ENCODE data around the gene FAM177B.

DNA sequence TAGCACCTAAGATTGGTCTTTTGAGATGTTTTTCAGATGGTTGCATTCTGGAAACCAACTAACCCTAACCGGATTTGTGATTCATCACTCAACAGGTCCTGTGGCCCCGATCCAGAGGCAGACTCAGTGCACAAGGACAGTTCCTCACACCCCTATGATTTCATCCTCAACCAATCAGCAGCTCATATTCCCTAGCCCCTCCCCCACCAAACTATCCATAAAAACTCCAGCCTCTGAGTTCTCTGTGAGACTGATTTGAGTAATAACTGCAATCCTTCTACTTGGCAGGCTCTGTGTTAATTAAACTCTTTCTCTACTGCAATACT lies 26.3 kb downstream of the HHIPL2 start:
- PRO-cap: no peak

- PRO-cap: no peak
These were observed 995 bp downstream of the MIA3 start for GRCh38 chr1:222618834-222619349.

DNA sequence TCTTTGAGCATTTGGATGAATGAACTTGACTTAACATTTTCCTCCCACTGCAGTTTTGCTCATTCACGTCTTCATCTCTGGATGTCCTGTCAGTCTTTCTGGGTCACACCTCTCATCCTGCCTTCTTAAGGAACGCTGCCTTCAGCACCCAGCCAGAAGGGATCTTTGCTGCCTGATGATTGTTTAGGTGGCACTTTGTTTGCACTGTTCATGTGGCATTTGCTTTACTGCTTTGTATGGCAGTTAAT lies 4.8 kb downstream of the MIA3 start:
- PRO-cap: no peak

GRCh38 chr1:222736843-222737939 lies at the start of gene FAM177B:
FAM177B (plus strand) TSS chr1:222737202.
- PRO-cap: no peak

GRCh38 chr1:222739424-222739846 lies 2.4 kb downstream of the FAM177B start:
- PRO-cap: no peak

- PRO-cap: no peak
These were observed 53.1 kb downstream of the TLR5 start for GRCh38 chr1:223089968-223090347.

DNA sequence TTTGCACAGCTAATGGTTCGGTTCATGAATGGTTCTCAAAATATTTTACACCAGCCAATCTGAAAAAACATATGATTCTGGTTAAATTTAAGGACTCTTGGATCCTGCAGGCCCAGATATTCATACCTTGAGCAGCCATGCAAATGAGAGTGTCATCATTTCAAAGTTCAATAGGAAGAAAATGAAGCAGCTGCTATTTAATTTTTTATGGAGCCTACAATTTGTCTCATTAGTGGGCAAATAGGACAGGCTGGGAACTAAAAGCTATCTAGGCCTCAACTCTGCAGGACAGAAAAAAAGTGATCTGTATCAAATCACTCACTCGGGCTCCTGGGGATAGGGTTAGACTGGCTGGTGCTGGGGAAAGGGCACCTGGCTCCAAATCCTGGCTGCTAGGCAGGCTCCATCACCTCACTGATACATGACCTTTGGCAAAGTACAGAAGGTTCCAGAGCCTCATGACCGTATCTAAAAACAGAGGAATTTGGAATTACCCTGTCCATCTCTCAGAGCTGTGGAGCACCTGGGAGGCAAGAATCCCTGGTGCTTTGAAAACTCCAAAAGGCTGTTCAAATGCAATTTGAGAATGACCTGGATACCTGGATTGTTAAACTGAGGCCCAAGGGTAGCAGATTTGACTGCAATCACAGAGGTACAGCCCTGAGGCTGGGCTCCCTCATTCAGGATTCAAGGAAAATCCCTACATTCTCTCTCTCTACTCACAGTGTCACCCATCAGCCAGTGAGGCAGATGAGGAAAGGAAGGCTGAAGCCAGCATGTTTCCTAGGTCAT lies 51.7 kb downstream of the SUSD4 start:
- PRO-cap: no peak

- PRO-cap: no peak
These were observed 29.5 kb downstream of the CAPN2 start for GRCh38 chr1:223741857-223742225.

DNA sequence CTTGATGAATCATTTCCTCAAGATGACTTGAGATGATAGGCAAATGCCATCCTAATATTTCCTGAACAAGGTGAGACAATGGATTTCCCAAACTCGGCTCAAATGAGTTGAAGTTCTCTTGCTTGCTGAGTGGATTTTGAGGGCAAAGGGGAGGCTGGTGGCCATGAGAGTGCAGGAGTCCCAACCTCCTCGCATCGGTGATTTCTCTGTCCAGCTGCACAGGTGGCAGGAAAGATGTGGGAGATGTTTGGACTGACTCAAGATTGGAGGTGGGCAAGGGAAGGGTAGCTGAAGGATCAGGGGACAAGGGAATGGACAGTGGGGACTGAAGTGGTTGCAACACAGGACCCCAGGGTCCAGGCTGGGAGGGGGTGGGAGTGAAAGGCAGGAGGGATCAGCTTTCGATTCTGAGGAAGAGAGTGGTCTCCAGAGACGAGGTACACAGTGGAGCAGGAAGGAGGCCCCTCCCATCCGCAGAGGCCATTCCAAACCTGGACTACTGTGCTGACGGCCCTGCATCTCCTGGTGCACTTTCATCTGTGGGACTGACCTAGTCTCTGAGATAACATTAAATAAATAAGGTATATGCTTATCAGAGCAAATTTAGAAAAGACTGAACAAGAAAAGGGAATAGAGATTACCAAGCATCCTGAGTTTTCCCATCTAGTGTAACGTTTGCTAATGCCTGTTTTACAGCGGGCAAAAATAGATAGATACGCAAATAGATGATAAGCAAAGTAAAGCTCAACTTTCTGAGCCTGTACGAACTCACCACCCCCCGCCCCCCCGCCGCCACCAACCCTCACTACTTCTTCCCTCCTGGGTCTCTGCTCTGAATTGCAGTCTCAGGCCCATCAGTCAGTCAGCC lies 64.1 kb downstream of the CAPN2 start:
- PRO-cap: unidirectional peak, plus-strand start at position 133 of the sequence

GRCh38 chr1:223783311-223783704 lies 62.4 kb downstream of the TP53BP2 start:
- PRO-cap: no peak

DNA sequence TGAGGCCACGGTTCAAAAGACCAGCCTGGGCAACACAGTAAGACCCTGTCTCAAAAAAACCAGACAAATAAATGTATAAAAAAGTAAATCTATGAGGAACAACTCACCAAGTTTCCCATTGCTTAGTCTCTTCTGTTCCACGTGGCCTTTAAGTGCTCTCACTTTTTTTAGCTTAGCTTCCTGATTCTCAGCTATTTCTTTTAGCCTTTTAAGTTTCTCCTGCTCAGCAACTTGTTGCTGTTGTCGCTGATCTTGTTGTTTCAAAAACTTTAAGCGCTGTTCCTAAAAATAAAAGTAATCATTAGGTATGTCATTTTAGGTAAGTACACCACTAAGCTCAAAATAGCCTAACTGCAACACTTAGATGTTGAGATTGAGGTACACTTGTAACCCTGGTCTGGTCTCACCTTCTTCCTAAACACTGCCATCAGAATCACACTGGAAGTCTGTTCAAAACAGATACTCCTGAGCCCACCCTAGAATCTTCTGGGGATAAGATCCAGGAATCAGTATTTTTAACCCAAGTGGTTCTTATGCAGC lies 41.6 kb downstream of the TP53BP2 start:
- PRO-cap: no peak

DNA sequence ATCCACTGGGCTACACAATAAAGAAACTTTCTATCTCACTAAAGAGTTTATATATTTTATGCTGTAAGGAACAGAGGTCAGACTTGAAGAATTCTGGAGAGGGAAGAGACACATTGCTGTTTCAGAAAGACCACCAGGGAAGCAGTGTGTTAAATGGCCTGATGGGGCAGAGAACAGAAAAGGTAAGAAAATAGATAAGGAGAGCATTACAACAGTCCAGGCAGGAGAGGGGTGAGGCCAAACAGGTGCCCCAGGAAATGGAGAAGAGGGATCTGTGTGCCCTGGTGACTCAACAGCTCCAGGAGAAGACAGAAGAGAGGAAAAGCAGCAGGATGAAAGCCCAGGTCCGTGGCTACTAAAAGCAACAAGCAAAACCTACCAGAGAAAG lies 9.2 kb downstream of the TP53BP2 start:
- PRO-cap: no peak

- PRO-cap: no peak
These were observed 448 bp downstream of the TP53BP2 start for GRCh38 chr1:223845202-223845795.

GRCh38 chr1:223849113-223849909 lies 3.6 kb upstream of the TP53BP2 start:
- PRO-cap: no peak

- PRO-cap: no peak
These were observed 100.1 kb upstream of the FBXO28 start for GRCh38 chr1:224013677-224014428.

DNA sequence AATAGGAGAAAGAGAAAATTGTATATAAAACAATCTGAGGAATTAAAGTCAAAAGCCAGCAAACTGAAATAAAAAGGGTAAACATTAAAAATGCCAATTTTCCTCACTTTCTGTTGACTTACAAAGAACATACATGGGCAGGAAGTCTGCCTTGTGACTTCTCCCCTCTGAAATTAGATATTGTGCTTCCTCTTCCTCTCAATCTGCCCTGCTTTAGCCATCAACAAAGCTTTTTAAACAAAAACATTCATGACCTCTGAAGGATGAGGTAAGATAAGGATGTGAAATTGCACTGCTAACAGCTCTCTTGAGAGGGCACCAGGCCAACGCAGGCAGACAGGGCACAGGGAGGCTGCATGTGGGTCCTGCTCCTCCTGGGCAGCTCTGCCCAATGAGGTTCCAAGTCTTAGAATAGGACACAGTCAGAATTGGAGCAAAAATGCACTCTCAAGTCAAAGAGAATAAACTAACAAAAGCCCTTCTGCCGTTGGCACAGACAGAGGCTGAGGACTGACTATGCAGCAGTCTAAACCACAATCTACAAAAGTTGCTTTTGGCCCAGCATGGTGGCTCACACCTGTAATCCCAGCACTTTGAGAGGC lies 62.2 kb downstream of the DEGS1 start:
- PRO-cap: no peak

DNA sequence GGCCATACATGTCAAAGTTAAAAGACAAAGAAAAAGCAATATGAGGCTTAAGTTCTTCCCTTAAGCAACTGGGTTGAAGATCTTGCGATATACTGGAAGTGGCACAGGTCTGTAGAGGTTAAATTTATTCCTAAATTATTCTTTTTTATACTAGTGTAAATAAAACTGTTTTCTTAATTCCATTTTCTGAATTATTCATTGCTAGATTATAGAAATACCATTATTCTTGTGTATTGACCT lies 11.8 kb downstream of the WDR26 start:
- PRO-cap: no peak

- PRO-cap: no peak
These were observed 71.2 kb upstream of the WDR26 start for GRCh38 chr1:224505855-224506119.

DNA sequence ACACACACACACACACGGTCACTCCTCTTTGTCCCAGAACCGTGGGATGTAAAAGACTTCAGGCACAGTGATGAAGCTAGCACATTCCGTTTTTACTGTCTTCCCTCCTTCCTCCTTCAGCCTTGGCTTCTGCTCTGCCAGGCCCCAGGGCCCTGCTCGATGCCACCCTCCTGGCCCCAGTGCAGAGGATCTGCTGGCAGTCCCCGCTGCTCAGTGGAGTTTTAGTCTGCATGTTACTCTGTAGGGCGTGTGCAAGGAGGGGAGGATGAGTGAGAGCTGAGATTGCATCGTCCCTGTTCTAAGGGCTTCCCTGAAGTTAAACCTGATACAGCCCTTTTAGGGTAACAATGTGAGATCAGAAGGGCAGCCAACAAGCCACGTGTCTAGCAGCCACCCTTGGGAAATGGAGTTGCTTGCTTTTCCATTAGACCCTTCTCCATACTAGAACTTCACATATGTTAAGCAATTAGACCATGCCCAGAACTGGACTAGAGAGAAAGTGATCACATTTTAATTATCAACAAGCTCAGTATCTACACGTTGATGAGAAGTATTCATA lies 71.8 kb upstream of the WDR26 start:
- PRO-cap: no peak

GRCh38 chr1:224732168-224733005 lies 116.3 kb downstream of the CNIH3 start:
- PRO-cap: no peak